Mesenchymal stem cell of adipose (primary cell): Measurements from ENCODE around the gene MEMO1.

DNA sequence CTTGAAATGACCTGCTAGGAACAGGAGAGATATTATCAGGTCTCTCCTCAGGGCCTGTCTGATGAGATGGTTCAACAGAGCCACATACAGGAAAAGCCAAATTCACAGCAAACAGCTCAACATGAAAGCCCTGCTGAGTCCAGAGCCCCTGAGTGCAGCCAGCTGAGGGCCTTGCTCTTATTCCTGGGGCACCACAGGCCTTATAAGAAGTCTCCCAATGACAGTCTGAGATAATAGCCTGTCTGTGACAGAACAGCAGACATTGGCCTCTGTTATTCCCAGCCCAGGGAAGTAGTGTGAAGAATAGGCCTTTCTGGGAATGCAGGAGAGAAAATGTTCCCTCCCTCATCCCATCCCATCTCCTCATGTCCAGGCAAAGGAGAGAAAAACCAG lies 69.0 kb downstream of the LBH start:
- CAGE, long polyA plus RNA = no peak

DNA sequence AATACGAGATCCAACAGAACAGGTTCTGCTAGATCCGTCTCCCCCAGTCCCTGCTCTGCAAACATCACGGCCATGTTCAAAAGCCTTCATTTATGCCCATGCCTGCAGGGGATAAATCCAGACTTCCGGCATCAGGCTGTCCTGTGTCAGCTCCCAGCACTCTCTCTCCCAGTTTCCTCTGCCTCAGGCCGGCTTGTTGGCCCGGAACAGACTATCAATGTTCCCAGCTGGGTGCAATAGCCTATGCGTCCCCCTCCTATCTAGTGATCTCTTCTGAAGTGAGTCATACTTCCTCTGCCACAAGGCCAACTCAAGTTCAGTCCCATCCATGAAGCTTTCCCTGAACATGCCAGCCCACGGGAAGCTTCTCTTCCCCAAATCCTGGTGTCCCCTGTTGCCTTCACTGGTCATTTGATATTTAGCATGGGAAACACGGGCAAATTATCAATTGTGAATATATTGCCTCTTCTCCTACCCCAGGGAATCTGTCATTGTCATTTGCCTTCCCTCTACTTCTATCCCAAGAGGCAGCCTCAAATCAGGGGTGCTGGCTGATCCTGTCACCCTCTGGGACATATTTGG lies 51.1 kb downstream of the CAPN13 start:
- CAGE, long polyA plus RNA = no peak

GRCh38 chr2:31174453-31174775 lies 36.2 kb upstream of the GALNT14 start:
- CAGE, long polyA plus RNA = no peak

DNA sequence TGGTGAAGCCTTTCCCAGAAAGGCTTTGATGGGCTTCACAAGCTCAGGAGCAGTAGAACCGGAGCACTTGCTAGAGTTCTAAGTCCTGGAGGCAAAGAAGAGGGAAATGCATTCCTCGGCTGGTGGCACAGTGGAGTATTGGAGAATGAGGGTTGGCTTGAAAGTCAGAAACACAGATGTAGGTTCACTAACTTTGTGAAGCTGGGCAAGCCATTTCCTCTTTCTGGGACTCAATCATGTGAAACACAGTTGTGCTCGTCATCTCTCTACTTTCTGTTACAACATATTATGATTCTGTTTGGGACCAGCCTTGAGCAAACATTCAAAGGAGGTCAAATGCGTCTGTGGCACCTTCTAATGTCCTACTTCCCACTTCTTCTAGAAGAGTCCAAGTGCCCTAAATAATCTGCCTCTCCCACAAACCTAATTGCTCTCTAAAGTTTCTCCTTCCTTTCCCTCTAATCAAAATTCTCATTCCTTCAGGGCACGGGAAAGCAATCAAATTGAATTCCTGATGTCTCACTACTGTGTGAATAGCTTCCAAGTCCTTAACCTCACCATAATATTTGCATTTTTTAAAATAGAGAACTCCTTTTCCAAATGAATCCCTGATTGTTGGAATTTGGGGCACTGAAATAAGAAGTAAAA lies 2.4 kb upstream of the CAPN14 start:
- CAGE, long polyA plus RNA = no peak

- CAGE, long polyA plus RNA = no peak
Measured at GRCh38 chr2:31239633-31240287, 5.8 kb downstream of the EHD3 start.

DNA sequence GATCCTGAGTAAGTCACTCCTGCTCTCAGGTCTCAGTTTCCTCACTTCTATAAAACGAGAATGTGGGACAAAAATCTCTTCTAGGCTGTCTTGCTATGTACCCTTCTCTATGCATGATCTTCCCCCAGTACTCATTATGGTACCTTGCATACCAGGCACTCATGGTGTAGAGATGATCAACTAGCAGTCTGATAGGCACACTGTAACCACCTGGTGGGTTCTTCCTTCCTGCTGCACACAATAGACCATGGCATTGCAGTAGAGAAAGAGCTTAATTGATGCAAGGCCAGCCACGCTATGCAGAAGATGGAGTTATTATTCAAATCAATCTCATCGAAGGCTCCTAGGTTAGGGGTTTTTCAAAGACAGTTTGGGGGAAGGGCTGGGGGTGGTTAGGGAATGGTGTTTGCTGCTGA lies 59.3 kb downstream of the EHD3 start:
- CAGE, long polyA plus RNA = no peak

GRCh38 chr2:31297497-31297898 lies 63.5 kb downstream of the EHD3 start:
- CAGE, long polyA plus RNA = no peak

GRCh38 chr2:31318122-31319255 lies 84.5 kb downstream of the EHD3 start:
- CAGE, long polyA plus RNA = no peak

GRCh38 chr2:31319678-31320320 lies 85.8 kb downstream of the EHD3 start:
- CAGE, long polyA plus RNA = no peak

DNA sequence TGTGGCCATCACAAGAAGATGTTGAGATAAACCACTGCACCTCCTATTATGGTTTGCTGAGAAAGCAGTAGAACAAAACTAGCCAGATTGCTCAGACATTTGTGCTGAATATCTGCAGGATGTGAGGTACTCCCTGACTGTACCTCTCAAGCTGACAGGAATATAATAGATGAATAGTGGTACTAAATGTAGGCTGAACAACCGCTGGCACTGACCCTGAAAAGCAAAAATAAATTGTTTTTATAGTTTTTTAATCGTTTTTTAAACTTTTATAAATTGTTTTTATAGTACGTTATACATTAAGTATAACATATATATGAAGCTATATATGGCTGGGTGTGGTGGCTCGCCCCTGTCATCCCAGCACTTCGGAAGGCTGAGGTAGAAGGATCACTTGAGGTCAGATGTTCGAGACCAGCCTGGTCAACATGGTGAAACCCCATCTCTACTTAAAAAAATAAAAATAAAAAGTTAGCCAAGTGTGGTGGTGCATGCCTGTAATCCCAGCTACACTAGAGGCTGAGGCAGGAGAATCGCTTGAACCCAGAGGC lies 164.1 kb downstream of the MEMO1 start:
- CAGE, long polyA plus RNA = no peak

DNA sequence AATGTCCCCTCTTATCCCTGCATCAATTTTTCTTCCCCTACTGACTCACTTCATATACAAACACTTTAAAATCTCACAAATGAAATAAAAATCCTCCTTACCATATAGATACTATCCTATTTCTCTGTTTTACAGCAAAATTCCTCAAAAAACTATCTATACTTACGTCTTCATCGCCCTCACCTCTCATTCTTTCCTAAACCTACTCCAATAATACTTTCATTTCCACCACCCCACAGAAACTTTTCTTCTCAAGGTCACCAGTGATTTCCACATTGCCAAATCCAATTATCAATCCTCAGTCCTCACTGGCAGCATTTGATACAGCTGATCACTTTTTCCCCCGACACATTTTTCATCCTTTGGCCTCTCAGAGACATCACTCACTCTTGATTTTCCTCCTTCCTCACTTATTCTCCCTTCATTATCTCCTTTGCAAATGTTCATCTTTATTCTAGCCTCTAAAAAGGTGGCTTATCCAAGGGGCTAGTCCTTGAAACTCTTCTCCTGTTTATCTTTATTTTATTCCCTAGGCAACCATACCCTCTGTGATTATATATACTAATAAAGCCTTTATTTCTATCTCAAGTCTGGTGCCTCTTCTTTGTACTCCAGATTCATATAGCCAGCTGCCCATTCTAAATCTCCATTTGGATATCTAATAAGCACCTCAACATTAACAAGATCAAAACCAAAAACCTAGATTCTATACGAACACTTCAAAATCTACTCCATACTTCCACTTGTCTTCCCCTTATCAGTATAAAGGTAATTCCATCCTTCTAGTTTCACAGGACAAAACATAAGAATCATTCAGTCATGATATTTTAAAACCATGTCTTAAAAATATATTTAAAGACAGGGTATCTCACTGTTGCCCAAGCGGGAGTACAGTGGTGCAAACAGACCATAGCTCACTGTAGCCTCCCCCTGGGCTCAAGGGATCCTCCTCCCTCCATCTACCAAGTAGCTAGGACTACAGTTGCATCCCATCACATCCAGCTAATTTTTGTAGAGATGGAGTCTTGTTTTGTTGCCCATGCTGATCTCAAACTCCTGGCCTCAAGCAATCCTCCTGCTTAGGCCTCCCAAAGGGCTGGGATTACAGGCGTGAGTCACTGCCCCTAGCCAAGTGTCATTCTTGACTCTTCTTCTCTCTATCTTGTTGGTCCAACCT lies 70.7 kb downstream of the MEMO1 start:
- CAGE, long polyA plus RNA = no peak

GRCh38 chr2:32010696-32011934 lies at the start of gene MEMO1:
Gene MEMO1, minus strand, starts transcription at chr2:32011008.
- CAGE, long polyA plus RNA = no peak

DNA sequence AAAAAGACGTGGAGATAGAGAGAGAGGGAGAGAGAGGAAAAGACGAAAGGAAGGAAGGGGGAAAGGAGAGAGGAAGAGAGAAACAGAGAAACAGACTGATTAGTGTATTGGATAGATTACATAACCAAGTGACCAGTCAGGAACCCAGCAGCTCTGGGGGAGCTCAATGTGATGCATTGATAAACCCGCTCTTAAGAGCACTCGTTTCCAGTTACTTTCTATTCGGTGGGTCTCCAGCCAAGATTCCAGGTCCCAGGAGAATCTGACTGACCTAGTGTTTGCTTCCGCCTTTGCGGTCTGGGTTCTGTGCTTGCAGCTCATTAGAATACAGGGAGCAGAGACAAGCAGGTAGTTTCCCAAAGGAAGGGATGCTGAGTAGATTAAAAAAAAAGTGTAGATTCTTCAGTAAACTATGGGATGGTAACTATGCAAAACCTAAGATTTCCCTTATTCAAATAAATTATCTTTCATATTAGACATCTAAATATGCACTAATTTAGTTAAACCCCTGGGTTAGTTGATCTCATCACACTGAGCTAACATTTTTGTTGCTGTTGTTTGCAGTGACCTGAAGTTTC lies 866 bp upstream of the SPAST start:
- CAGE, long polyA plus RNA = no peak

DNA sequence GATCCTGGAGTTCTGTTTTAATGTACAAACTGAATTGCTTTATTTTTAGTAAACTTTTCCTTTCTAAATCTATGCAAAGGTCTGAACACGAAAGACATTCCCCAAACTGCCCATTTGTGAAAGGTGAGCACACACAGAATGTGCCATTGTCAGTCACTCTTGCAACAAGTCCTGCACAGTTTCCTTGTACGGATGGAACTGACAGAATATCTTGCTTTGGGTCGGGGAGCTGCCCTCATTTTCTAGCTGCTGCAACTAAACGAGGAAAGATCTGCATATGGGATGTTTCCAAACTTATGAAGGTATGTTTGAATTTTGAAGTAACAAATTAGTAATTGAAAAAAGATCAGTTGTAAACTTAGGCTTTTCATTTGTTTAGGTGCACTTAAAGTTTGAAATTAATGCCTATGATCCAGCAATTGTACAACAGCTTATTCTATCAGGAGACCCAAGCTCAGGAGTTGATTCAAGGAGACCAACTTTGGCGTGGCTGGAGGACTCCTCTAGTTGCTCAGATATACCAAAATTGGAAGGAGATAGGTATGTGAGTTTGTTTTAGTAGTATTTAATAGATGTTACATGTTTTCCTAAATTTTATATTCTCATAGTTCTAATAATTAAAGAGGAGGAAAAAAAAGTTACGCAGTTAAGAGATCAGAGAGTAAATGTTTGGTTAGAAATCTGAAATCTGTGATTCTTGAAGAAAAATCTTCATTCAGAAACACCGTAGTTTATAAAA lies 44.4 kb downstream of the BIRC6 start:
- CAGE, long polyA plus RNA = no peak

DNA sequence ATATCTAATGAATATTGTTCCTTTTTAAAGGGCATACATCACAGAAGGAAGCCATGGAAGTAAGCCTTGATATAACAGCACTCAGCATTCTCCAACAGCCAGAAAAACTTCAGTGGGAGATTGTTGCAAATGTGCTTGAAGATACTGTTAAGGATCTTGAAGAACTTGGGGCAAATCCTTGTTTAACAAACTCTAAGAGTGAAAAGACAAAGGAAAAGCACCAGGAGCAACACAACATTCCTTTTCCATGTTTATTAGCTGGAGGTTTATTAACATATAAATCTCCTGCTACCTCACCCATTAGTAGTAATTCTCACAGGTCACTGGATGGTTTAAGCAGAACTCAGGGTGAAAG lies 57.9 kb downstream of the BIRC6 start:
- CAGE, long polyA plus RNA = no peak

DNA sequence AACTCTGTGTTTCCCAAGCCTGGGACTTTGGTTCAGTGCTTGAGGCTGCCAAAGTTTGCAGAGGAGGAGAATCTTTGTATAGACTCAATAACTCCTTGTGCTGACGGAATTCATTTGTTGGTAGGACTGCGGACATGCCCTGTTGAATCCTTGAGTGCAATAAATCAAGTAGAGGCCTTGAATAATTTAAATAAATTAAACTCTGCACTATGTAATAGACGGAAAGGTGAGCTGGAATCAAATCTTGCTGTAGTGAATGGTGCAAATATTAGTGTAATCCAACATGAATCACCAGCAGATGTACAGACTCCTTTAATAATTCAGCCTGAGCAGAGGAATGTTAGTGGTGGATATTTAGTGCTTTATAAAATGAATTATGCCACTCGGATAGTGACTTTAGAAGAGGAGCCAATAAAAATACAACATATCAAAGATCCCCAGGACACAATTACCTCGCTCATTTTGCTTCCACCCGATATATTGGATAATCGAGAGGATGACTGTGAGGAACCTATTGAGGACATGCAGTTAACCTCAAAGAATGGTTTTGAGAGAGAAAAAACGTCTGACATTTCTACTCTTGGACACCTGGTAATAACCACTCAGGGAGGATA lies 58.7 kb downstream of the BIRC6 start:
- CAGE, long polyA plus RNA = no peak

DNA sequence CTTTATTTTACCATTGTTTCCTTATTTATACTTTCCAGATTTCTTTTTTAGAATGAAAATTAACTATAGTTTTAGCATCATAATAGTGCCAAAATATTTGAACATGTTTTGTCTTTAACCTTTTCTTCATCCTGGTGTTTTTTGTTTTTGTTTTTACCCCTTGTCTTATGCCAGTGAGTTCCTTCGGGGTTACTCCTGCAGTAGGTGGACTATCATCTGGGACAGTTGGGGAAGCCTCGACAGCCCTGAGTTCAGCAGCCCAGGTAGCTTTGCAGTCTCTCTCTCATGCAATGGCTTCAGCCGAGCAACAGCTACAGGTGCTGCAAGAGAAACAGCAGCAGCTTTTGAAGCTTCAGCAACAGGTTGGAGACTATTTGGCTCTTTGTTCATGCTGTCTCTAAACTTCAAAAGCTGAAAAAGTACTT lies 106.2 kb downstream of the BIRC6 start:
- CAGE, long polyA plus RNA = no peak

- CAGE, long polyA plus RNA = no peak
Measured at GRCh38 chr2:32574785-32575500, 52.9 kb upstream of the TTC27 start.

DNA sequence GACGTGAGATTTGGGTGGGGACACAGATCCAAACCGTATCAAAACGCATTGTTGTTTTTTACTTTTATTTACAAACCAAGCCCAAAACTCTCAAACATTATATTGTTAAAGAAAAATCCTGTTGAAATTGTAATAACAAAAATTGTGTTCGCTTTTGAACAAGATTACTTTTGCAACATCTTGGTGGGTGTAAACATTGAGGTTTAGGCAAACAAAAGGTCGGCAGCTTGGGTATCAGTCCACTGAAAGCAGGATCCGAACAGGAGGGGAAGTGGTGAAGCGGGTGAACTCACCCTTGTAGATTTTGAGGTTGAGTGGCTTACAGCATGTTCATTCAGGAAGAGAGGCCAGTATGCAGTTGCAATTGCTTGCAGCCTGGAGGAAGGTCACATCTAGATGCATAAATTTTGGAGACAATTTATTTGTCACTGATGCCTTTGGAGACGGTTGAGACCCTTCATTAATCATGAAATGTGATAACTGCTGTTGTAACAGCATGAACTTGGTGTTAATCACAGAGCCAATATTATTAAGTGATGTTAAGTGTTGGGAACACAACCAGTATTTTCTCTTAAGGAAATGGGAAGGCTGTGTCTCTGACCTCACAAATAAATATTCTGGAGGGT lies 131.0 kb downstream of the LTBP1 start:
- CAGE, long polyA plus RNA = no peak

- CAGE, long polyA plus RNA = no peak
Measured at GRCh38 chr2:33111106-33111469, 164.3 kb downstream of the LTBP1 start.